ENCODE measurements around the genes POTEG, OR4N5, EDDM3B and RNASE13.

DNA sequence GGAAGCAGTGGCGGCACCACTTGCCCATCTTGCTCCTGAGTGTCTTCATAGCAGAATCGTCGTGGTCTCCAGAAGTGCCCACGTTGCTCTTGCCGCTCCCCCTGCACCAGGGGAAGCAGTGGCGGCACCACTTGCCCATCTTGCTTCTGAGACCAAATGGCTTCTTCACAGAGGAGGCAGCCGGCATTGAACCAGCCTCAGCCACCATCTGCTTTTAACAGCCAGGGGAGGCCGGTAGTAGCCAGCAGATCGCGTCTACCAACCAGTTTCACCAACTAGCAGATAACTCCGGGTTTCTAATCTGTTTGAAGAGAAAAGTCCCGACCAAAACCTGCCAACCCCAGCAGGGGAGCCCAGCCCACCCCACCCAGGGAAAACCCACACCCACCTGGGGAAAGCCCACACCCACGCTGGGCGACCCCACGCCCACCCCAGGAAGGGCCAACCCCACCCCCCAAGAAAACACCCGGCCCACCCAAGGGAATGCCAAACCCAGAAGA is at the start of gene POTEG:
Gene POTEG (minus strand): TSS at position 260 of the 500 bp plus-strand sequence.
- RRBS: no CpG with 5 or more reads among the region's 16 CpGs

GRCh38 chr14:20138387-20139059 is at the start of gene OR4N5:
TSS of gene OR4N5 (plus strand) at chr14:20138820.
- RRBS: no CpG with 5 or more reads among the region's 2 CpGs

DNA sequence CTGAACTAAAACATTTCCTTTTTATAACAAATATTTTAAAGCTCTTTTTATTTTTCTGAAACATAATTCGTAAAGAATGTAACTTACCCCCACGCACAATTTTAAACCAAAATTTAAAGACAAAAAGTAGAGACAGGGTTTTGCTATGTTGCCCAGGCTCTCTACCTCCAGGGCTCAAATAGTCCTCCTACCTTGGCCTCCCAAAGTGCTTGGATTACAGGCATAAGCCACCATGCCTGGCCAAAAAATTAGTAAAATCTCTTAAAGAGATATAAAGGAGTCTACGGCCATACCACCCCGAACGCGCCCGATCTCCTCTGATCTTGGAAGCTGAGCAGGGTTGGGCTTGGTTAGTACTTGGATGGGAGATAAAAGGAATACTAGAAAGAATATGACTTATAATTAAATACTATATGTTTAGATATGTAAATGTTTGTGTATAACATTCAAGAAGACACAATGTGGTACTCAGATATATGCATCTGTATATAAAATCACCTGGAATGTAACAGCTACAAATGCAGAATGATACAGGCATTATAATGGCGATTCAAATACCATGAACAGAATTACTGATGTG is 1.5 kb upstream of the TEP1 start:
- RRBS: no CpG with 5 or more reads among the region's 8 CpGs

- RRBS: no CpG with 5 or more reads among the region's 13 CpGs
Measured at GRCh38 chr14:20459764-20460754, 1.2 kb downstream of the PIP4P1 start.

DNA sequence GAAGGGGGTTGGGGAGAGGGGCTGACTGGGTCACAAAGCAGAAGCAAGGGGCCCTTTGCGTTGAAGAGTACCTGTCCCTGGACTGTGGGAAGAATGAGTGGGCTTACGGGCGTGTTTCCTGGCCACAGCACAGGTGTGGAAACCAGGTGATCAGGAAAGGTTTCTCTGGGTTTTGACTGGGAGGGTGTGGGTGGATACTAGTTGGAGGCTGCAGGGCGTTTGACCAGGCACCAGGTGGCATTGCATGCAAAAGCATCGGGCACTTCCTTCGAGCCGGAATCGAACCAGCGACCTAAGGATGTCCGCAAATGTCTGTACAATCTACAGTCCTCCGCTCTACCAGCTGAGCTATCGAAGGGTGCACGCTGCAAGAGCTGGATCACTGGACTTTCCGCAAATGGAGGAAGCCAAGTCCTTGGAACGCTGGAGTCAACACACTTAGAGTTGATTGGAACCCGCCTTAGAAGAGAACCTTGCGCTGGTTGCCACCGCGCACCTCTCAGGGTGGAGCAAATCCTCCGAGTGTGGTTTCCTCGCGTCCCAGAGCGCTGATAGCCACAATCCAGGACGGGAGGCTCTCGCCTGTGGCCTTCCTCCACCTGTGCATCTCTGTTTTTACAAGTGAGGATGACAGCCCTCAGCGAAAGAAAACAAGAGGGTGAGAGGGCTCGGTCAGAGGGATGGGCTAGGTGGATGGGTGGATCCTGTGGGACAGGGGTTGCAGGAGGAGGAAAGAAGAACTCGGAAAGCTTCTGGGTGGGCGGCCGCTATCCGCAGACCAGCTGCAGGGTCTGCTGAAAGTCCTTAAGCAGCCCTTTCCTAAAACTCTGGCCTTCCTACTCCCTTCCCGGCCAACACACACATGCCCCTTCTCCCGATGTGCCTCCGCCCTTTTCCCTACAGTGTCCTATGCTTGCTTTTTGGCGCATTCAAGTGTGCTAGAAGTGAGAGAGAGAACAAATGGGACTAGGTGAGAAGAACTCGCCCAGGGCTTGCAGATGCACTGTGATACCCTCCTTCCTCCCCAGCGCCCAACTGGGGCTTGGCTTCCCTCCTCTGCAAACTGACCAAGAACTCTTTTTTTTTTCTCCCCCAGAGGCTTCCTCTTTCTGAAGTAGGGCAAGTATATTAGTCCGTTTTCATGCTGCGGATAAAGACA is 21.1 kb upstream of the RNASE4 start:
- RRBS: no CpG with 5 or more reads among the region's 39 CpGs

- RRBS: no CpG with 5 or more reads among the region's 1 CpG
Measured at GRCh38 chr14:20768069-20768459, at the start of gene EDDM3B. TSS of gene EDDM3B (plus strand) at chr14:20768404.

- RRBS: no CpG with 5 or more reads among the region's 8 CpGs
Measured at GRCh38 chr14:20803194-20803544, 525 bp upstream of the RNASE1 start.

- RRBS: no CpG with 5 or more reads among the region's 2 CpGs
Measured at GRCh38 chr14:21034733-21035057, at the start of gene RNASE13. TSS of gene RNASE13 (minus strand) at chr14:21034807.

- RRBS: no CpG with 5 or more reads among the region's 5 CpGs
Measured at GRCh38 chr14:21072045-21072695, 2.1 kb downstream of the ARHGEF40 start.

- RRBS: 66% methylated on average over 22 of the region's 95 CpGs
Measured at GRCh38 chr14:21092256-21093299, 5.9 kb downstream of the ZNF219 start.

DNA sequence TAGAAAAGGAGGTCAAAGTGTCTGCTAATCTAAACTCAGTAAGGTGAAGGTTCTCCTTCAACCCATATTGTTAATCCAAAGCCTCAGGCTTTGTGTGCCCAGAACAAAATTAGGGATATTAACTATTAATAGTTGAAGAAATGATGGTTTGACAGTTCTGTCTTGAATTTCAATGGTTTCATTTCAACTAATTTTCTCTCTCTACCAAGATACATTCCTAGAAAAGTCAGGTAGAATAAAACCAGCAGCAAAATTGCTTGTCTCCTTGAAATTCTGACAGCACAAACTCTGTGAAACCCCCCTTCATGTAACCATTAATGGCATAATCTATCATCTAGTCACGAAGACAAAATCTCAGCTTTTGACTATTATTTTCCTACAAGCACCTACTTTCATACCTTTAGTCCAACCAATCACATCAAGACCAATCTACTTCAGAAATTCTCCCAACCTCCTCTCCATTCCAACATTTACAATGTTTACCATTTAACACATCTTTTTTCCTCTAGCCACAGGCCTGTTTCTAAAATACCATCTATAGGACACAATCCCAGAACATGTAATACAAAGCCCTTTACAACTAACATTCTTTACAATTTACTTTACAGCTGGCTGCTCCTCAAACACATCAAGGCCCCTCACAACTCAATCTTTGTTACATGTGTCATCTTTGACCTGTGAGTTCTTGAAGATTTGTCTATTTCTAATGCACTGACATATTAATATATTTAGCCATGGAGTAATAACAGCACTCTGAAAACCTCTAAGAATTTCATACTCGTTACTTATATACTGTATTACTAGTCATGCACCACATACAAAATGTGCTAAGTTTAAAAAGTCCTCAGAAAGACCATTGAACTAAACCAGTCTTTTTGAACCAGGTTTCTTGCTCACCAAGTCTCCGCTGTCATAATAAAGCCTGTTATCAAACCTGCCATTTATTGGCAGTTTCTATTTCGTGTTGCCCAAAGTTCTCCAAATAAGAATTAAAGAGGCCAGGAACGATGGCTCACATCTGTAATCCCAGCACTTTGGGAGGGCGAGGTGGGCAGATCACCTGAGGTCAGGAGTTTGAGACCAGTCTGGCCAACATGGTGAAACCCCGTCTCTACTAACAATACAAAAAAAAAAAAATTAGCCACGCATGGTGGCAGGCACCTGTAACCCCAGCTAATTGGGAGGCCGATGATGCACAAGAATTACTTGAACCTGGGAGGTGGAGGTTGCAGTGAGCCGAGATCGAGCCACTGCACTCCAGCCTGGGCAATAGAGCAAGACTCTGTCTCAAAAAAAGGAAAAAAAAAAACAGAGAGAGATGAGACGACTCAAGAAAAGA is 44.6 kb downstream of the HNRNPC start:
- RRBS: no CpG with 5 or more reads among the region's 12 CpGs

GRCh38 chr14:21260199-21260786 is 8.9 kb downstream of the HNRNPC start:
- RRBS: no CpG with 5 or more reads among the region's 9 CpGs

DNA sequence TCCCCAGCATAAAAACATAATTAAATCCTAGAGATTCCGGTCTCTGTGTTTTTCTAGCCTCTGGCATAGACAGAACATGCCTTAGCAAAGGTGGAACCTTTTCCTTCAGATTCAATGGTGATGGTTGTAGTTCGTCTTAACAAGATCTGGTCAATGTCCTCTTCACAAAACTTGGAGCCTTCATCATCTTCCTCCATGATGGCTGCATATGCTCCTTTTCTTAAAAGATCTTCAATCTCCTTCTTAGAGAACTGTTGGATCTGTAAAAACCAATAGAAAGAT is 18.0 kb upstream of the SUPT16H start:
- RRBS: no CpG with 5 or more reads among the region's 2 CpGs

- RRBS: no CpG with 5 or more reads among the region's 2 CpGs
Measured at GRCh38 chr14:21450087-21450640, 5.8 kb downstream of the CHD8 start.

- RRBS: no CpG with 5 or more reads among the region's 6 CpGs
Measured at GRCh38 chr14:21455215-21455647, 692 bp downstream of the CHD8 start.

GRCh38 chr14:21723465-21723967 is 49.9 kb upstream of the OR4E1 start:
- RRBS: no CpG with 5 or more reads among the region's 14 CpGs

DNA sequence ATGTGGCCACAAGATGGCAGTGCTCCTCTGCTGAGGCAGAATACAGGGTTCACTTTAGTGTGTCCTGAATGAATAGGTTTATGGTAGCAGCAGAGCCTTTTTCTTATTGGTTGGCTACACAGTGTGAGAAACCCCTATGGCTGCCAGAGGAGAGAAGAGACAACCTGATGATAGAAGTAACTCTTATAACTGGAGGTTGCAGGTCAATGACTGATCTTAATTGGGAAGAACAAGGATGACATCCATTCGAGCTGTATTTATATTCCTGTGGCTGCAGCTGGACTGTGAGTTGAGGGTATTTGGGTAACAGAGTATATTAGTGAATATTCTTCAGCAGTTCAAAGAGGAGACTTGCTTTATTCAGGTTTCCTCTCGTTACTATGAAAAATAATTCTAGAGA is 195.0 kb upstream of the OR4E1 start:
- RRBS: no CpG with 5 or more reads among the region's 2 CpGs

DNA sequence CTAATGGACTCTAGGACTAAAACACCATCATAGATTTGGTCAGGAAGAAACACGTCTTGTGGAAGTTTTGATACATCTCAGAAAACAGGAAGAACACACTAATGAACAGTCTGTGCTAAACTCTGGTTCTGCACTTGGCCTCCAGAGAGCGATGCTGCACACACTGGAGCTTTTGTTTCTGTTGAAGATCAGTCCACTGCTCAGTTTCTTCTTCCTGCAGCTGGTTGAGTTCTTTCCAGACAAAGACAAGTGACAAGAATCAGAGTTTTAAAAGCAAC is 229.0 kb upstream of the OR4E1 start:
- RRBS: no CpG with 5 or more reads among the region's 2 CpGs

DNA sequence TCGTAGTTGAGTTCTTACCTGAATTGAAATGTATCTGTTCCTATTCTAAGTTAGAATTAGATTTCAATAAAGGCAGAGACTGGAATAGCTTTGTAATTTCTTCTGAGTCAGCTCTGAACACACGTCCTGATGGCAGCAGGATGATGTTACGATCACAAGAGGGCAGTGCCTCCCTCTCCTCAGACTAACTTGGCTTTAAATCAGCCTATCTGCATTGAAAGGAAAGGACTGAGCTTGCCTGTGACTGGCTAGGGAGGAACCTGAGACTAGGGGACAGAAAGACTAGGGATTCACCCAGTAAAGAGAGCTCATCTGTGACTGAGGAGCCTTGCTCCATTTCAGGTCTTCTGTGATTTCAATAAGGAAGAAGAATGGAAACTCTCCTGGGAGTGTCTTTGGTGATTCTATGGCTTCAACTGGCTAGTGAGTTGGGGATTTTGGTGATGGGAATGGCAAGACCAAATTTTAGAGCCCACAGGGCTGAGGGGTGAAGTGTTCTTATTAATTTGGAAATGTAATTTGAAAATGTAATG is 323.8 kb upstream of the OR4E1 start:
- RRBS: no CpG with 5 or more reads among the region's 3 CpGs

Data from foreskin fibroblast (primary cell).